HT-29 (cell line): ENCODE measurements around the gene PROK2.

DNA sequence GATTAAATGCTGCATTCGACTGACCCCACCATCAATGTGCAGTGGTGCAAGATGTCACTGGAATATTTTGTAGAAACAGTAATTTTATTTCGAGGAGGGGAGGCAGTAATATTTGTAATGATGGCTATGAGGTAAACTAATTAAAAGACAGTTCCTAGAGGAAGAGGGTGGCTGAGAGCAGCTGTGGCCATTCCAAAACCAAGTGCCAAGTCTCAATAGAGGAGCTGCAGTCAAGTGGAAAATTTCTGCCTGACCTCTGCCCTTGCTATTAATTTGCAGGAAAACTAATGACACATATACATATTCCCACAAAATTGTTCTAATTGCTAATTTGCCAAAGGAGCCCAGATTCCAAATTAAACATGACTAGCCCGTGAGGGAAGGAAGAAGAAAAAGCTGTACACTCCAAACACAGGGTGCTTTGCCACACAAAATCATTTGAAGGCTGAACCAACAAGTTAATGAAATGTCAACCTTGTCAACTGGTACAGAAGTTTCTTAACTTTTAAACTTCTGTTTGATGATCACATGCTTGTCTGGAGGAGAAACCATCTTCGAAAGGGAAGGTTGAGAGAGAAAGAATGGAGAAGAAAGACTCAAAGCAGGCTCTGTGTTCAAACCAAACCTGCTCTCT is 601.9 kb downstream of the FOXP1 start:
- RAMPAGE, long total RNA = no peak

- RAMPAGE, long total RNA = no peak
Observed at GRCh38 chr3:71046755-71047175, 536.8 kb downstream of the FOXP1 start.

DNA sequence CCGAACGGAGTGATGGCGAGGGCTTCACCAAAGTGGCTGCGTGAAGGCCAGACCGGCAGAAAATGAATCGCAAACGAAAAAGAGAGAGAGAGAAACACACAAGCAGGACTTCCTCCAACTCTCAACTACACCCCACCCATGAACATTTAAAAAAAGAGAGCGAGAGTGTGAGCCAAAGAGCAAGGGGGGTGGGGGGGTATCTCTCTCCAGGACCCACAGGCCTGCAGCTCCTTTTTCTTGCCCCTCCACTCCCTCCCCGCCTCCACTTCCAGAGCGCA is 519.2 kb downstream of the FOXP1 start:
- RAMPAGE, long total RNA = no peak

GRCh38 chr3:71064656-71065466 is 518.7 kb downstream of the FOXP1 start:
- RAMPAGE, long total RNA = no peak

DNA sequence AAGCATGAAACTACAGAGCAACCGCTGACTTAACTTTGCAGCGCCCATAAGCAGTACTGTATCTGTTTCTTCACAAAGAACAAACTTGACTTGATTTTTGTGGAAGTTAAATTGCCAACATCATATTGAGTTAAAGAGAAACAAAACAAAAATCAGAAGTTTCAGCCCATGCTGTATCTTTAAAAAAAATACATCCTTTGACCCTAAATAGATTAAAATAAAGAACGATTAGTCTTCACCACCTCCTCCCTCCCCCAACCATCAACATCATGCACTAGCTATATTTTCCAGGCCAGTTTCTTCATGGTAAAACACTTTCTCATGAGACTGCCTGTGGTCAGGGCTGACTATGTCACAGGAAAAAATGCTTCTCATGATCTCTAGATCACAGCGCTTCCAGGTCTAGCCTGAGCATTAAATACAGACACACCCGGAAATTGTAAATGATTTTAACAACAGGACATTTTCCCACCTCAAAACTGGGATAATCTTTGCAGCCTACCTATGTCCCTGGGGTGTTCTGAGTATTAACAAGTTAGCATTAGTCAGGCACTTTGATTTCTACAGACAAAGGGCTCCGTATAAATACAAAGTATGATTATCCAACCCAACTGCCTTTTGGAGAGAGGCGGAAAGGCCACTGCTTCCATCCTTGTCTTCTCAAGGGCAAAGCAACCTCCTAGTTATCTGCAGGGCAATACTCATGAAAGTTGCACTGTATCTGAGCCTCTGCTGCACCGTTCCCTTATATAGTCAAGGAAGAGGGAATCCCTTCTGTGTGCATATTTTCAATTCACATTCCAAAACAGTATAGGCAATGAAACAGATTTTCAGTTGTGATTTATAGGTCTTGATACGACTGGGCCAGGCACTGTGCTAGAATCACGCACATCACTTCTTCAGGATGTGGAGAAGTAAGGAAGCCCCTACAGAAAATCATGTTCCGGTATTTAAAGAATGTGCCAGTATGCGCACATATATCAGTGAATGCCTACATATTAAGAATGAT is 456.0 kb downstream of the FOXP1 start:
- RAMPAGE, long total RNA = no peak

- RAMPAGE, long total RNA = no peak
Observed at GRCh38 chr3:71171325-71171852, 412.1 kb downstream of the FOXP1 start.

DNA sequence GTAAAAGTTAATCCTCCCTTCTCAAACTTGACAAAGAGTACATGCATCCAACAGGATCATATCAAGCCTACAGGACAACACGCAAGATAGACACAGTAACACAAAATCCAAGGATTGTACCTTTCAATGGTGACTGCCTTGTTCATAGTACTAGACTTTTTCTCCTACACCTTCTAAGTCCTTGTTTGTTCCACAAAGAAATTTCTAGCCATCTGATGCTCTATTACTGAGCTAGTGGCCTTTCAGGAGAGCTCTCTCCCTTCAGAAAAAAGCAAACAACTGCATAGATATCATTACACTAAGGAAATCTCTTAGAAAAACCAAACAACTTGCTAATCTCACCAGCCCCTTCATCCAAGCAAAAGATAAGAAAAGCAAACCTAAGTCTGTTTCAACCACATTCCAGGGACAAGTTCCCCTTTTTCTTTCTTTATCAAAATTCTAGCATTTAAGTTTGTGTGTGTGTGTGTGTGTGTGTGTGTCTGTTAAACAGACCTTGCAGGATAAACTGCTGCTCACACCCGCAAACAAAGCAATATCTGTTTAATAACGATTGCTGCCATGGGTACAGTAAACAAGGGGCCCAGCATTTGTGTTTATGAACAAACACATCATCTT is 375.3 kb downstream of the FOXP1 start:
- RAMPAGE, long total RNA = no peak

- RAMPAGE, long total RNA = no peak
Observed at GRCh38 chr3:71216283-71216952, 367.1 kb downstream of the FOXP1 start.

- RAMPAGE, long total RNA = no peak
Observed at GRCh38 chr3:71219815-71220492, 363.6 kb downstream of the FOXP1 start.

- RAMPAGE, long total RNA = no peak
Observed at GRCh38 chr3:71416703-71417451, 166.7 kb downstream of the FOXP1 start.

DNA sequence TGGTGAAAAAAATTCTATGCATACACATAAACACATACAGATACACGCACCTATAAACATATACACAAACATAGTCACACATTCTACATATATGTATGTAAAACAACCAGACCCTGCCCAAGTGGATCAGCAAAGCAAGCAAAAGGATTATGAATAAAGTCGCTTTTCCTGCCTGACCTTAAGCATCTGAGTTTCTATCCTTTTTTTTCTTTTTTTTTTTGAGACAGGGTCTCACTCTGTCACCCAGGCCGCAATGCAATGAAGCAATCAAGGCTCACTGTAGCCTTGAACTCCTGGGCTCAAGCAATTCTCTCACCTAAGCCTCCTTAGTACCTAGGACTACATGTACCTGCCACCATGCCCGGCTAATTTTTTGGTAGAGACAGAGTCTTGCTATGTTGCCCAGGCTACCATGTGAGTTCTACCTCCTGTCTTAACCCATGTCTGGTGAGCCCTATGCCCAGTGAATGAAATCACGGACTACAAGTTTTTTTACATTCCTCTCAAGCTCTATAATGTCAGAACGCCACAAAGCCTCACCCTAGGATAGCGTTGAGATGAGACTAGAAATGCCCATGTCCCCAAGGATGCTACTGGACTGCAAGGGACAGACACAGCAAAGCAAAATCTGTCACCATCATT is 162.9 kb downstream of the FOXP1 start:
- RAMPAGE, long total RNA = no peak

- RAMPAGE, long total RNA = no peak
Observed at GRCh38 chr3:71423097-71424031, 160.2 kb downstream of the FOXP1 start.

GRCh38 chr3:71428787-71429818 is 154.4 kb downstream of the FOXP1 start:
- RAMPAGE, long total RNA = no peak

DNA sequence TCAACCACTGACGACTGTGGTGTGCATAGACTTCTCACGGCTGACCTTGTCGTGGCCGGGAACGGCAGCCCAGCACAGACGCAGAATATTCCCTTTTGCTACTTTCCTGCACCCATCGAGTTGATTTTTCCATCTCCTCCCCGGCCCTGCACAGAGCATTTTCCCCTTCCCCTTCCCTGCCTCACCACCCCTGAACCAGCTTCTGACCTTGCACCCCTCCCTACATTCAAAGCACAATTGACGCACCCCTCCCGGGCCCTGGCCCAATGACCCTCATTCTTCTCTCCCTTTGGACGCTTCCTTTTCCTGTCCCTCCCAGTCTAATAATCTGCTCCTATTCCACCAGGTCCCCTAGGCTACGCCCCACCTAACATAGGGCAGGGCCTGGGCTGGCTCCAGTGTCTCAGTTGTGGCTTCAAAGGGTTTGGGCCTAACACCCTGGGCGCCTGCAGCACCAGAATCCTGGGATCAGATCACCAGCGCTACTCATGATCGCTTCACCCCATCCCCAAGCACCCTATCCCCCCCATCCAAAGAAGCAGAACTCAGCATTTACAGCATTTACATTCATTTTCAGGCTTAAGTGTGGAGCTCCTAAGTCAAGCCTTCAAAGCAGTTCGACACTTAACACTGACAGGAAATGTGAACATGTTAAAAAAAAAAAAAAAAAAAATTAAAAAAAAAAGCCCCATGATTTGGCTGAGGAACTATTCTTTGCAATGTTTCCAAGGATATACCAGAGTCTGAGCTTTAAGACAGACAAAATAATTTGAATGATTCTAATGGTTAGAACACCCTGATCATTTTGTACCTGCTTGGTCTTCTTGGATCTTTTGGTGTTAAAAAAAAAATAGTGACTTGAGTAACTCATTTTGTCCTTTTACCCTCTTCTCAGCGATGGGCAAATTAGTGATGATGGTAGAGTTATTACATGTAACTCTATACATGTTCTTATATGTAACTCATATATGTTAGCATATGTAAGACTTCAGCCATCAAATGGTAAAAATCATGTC is 151.0 kb downstream of the FOXP1 start:
- RAMPAGE, long total RNA = no peak

DNA sequence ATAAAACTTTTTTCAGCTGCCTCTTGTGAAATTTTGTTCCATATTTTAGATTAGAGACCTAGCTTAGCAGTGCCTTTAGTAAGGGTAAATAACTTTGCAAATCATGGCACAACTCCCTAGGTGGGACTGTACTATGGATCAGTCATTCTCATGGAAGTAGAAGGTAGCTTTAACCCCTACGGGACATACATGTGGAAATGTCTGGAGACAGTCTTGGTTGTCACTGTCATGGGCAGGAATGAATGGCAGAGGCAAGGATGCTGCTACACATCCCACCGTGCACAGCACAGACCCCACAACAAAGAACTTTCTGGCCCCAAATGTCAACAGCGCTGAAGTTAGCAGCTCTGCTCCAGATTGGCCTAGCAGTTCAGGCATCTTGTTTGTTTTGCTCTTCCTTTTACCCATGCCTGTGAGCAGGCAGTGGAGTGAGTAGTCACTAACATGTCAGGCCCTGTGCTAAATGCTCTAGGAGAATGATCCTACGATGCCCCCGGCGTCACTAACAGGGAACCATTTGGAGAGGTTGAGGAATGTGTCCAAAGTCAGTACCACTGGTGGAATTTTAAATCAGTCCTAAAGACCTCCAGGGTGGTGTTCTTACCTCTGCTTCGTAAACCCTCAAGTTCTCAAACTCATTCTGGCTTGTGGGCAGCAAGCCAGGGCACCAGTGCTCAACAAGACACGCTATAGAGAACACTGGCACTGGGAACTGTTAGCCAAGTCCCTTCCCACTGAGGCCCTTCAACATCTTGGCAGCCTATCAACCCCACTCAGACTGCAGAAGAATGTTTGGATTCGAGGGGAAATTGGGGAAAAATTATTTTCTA is 142.2 kb downstream of the FOXP1 start:
- RAMPAGE, long total RNA = no peak

DNA sequence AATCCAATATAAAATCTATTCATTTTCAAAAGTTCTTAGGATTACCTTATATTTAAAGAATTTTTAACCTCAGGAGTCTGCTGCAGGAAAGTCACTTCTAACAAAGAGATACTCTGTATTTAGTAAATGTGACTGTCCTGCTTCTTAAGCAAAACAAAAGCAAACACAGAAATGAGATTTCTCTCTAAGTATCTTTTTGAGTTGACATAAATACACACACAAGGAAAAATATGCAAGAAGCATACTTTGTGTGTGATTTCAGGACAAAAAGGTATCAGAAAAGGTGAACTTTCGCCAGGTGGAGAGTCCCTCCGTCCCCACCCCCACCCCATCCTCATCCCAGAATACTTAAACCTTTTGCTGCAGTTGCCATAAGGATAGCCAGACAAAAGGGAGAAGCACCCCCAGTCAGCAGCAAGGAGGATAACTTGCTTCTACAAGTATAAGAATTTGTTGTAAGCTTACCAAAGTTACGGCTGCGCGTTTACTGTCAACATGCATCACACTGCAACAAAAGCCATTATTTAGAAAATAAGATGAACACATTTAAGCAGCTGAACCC is 10.4 kb downstream of the FOXP1 start:
- RAMPAGE, long total RNA = no peak

GRCh38 chr3:71728872-71729337 is 3.7 kb upstream of the EIF4E3 start:
- RAMPAGE, long total RNA = no peak

DNA sequence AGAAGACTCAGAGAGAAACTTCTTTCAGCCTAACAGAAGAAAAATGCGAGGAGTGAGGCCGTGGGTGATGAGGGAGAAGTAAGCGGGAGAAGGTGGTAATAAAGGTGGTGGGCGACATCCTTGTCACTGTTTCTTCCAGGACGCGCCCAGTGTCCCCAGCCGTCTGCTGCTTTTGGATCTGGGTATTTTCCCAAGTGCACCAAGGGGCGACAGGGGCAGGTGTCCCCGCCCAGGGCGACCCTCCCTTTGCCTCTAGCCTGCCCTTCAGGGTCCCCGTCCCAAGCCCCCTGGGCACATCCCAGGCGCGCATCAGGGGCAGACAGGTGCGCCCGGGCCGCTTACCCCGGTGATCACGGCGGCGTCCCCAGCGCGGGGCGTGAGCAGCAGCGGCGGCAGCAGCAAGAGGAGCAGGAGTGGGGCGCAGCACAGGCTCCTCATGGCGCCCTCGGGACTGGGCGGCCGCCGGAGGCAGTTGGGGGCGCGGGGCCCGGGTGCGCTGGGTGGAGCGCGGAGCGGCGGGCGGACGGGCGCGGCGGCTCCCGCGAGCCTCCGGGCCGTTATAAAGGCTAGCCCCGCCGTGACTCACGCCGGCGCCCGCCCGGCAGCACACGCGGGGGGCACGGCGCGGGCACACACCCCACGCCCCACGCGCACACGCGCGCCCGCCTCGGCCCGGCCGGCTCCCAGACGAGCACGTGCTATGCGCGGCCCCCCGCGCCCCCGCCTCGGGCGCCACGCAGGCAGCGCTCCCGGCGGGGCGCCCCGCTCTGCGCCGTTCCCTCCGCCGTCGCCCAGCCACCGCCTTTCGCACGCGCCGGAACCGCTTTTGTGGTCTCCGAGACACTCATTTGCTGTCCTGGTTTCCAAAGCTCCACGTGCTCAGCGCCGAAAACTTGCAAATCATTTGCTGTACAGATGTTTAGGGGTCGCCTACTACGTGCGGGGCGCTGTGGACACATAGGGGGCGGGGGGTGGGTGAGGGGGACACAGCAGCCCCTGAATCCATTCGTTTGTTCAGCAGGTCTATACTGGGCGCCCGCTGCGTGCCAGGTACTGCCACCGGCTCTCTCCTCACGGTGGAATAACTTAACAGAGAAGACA is at the start of gene PROK2:
Gene PROK2, minus strand, starts transcription at position 534 of the 1,101 bp plus-strand sequence.
- RAMPAGE, long total RNA = no peak

DNA sequence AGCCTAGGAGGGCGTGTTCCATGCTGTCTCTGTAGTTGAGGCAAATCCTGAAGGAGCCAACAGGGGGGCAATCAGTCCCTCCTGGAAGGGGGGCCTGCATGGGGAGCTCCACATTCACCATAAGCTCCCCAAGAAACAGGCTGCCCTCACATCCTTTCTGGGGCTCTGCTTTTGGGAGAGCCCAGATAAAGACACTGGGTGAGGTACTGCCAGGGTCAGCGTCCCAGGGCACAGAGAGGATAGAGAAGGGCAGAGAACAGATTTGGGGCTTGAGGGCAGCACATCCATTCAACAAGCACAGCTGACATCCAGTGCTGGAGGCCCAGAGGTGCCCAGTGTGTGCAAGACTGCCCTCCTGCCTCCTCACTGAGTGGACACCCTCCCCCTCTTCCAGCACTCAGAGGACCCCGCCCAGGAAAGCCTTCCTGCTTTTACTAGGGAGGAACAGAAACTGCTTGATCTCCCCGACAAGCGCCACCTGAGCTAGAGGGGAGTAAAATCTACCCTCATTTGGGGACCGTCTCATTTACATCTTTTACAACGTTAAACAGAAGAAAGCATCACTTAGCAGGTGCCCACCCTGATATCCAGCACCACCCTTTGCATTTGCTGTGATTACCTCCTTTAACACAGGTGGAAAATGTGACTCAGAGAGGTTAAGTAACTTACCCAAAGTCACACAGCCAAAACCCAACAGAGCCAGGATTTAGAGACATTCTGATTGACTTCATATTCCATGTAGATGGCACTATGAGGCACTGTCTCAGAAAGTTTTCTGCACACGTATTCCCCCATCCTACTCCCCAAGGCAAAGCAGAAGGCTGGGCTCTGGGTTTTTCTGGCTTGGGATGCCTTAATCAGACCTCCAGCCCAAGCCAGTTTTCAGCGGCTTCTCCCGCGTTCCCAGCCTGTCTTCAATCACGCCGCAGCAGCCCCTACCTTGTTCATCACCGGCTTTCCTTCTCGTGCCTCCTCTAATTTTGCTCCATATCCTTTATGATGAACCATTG is 314.3 kb upstream of the PROK2 start:
- RAMPAGE, long total RNA = no peak

DNA sequence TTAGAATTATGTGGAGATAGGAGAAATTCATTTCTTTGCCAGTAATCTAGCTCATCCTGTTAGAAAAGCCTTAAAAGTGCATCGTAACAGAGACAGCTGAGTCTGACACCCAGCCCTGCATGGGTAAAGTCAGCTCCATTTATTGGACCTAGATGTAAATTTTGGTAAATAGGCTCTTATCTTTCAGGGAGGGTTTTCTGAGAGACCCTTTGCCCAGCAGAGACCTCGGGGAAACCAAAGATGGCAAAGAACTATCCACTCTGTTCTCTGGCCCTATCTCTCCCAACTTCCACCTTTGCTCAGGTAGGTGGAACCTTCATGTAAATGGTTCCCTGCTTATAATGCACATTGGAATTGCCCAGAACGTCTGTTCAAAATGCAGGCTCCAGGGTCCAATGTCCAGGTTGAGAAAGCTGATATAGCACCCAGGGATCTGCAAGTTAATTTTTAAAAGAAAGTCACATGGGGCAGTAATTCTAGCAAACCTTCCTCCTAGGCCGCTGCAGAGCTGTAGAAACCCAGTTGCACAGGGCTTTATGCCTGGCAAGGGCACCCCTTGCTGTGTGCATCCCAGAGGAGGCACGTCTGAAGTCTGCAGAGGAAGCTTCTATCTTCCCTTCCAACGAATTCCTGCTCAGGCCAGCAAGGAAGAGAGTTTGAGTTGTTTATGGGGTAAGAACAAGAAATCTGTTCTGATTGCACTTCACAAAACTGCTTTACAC is 366.0 kb upstream of the PROK2 start:
- RAMPAGE, long total RNA = no peak